SEM (cell line): ENCODE results near the gene SSMEM1.

GRCh38 chr7:129775493-129776044 lies 164.0 kb downstream of the NRF1 start:
- PRO-cap = no peak

DNA sequence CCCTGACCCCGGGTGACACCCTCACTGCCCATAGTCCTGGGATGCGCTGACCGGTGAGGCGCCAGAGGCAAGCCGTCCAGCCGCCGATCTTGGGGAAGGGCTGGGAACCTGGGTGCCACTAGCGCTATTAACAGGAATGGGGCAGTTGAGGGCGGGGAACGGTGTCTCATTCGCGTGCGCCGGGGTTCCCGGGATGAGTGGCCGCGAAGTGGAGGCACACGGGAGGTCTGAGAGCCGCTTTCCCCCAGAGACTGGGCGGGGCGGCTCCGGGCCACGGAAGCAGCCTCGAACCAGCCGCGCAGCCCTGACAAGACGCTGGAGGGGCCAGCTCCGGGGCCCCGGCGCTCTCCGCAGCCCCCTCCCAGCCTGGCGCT lies 167.5 kb downstream of the NRF1 start:
- PRO-cap = no peak

- PRO-cap = no peak
These were observed 99.3 kb downstream of the UBE2H start for GRCh38 chr7:129853281-129853982.

DNA sequence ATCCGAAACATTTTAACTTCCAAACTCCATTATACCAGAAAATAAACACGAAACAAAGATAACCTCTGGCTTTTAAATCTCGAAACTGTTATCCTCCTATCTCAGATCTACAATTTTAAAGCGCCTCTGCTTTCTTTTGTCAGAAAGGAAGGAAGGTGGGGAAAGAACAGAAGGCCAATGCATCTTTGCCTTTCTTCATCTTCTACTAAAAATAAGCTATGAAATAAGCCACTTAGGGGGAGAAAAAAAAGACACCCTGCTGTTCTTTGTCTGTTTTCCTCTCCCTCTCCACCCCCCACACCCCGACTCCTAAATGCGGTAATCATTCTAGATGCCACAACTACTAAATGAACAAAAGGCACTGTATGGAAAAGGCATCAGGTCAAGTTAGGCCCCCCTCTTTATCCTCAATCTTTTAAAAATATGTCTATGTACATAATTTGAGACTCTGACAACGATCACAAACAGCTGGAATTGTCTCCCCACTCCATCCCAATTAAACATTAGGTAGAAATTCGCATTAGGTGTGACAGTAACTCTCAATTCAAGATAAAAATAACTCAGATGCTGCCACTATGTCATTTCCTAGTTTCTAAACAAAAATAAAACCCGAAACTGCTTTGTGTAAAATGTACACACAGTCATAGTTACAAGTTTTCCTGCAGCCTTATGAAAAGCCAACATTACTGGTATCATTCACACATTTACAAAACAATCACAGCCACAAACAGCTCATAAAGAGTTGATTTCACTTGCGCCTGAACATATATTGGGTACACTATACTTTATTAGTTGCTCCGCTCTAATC lies 2.4 kb downstream of the UBE2H start:
- PRO-cap = bidirectional peak, plus-strand start at position 650 of the sequence, minus-strand start at position 498 of the sequence

- PRO-cap = no peak
These were observed 29.1 kb downstream of the ZC3HC1 start for GRCh38 chr7:130022076-130022496.

GRCh38 chr7:130135626-130136243 lies 65.4 kb downstream of the KLHDC10 start:
- PRO-cap = no peak

DNA sequence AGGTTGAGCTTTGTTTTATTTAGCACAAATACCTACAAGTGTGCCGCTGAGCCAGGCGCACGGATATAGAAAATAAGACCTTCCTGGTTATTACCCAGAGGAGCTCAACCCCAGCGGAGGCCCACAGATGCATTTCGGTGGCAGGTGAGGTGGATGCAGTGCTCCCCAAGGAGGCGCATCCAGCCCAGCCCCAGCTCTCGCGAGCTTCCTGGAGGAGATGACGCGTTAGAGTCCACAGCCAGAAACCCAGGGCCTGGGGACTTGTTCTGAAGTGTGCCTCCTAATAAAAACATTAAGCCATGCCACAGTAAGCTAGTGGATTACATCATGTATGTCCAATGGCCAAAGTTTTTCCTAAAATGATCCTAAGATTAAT lies 923 bp upstream of the TMEM209 start:
- PRO-cap = no peak

DNA sequence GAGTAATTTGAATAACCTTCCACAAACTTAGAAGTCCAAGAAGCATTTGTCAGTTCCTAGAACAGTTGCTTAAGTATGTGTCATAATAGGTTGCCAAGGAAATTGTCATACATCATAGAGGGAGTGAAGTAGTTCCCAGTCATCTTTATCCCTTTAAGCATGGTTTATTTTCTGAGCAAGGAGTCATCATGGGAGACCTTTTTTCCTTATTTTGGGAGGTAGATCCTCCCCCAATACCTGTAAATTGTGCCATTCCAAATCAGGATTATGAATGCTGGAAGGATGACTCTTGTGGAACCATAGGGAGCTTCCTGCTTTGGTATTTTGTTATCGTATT lies at the start of gene SSMEM1:
TSS of gene SSMEM1 (plus strand) at position 138 of the 337 bp plus-strand sequence.
- PRO-cap = no peak

DNA sequence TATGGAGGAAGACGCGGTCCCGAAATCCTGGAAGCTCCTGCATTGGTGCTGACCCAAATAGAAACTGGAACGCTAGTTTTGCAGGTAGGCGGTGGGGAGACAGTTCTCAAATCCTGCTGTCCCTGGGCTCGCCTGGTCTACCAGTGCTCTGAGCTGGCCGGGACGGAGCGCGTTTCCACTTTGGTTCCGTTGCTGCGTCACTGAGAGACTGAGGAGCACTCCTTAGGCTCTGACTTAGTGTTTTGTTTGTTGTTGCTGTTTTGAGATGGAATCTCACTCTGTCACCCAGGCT lies 15.3 kb downstream of the CPA4 start:
- PRO-cap = no peak

DNA sequence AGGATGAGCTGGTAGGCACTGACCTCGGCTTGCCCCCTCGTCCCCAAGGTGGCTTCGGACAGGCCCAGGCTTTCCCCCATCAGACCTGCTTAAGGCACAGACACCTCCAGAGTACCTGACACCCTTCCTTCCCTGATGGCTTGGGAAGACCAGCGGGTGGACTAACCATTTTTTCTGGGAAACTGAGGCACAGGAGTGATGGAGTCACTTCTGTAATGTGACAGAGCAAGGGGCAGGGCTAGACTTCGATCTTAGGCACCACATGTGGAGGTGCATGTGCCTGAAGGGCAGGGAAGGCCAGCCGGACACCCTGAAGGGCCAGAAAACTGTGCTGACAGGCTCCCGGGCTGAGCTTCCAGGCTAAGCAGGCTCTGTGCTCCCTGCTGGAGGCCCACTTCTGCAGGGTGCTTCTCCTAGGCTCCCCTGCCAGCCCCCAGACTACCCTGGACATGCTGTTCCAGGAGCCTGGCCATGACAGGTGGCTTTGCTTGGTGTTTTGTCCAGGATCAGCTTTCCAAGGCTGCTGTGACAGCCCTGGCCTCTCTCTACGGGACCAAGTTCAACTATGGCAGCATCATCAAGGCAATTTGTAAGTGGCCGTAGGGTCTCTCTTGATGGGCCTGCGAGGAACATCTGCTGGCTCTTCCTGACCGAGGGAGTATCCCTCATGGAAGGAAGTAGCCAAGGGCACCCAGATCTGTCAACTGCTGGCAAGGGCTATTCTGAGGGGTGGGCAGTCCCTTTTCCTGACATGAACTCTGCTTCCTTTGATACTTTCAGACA lies 5.2 kb downstream of the CPA1 start:
- PRO-cap = no peak

GRCh38 chr7:130493878-130494308 lies 2.0 kb downstream of the MEST start:
- PRO-cap = no peak

DNA sequence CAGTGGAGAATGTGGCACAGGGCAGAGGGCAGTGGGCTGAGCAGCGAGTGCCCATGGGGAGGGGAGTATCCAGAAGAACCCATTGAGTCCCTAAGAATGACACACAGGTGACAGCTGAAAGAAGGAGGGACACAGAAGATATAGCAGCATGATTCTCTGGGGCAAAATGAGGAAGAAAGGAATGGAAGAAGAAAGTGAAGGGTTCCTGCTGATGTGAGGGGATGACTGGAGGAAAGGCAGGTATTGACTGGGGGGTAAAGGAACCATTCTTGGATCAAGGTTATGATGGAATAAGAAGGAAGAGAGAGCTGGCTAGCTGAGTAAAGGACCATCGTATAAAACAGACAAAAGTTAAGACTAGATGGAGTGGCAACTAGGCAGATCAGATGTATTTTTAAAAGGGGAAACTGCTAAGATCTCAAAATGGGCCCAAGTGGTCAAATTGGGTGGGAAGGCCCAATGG lies 25.1 kb downstream of the MEST start:
- PRO-cap = no peak

- PRO-cap = no peak
These were observed 34.0 kb downstream of the MEST start for GRCh38 chr7:130525906-130526238.

DNA sequence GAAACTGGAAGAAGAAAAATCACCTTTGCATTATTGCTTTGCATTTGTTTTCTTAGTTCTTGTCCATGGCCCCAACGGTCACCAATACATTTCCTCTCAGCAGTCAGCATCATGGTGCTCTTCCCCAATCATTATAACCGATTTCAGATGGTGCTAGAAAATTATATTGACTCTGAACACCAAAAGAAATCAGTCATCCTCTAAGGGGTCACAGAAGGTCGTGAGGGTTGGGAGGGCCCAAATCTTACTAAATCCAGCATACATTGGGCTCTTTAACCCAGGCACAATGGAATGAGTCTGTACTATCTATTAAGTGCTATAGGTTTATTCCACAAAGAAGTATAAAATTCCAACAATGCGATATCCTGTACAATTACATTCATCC lies 142.6 kb upstream of the KLF14 start:
- PRO-cap = no peak

DNA sequence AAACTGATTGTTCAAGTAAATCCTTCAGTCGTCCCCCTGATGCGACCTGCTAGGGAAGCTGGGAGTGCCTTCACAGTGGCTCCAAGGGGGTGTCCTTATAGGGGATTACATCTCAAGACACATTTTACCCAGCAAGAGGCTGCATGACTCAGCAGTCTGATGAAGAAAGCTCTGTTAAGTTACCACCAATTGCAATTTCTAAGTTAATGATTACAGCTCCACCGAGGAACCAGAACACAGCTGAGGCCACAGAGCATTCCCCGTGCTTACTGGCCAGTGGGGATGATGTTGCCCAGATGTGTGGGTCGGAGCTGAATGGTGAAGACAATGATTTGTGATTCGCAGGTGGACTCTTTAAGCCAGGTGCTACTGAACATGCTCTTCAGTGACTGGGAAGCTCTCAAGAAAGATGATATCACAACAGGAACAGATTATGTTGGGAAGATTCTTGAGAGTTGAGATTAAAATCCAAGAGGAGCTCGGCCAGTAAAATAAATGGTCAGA lies 151.1 kb upstream of the KLF14 start:
- PRO-cap = no peak

DNA sequence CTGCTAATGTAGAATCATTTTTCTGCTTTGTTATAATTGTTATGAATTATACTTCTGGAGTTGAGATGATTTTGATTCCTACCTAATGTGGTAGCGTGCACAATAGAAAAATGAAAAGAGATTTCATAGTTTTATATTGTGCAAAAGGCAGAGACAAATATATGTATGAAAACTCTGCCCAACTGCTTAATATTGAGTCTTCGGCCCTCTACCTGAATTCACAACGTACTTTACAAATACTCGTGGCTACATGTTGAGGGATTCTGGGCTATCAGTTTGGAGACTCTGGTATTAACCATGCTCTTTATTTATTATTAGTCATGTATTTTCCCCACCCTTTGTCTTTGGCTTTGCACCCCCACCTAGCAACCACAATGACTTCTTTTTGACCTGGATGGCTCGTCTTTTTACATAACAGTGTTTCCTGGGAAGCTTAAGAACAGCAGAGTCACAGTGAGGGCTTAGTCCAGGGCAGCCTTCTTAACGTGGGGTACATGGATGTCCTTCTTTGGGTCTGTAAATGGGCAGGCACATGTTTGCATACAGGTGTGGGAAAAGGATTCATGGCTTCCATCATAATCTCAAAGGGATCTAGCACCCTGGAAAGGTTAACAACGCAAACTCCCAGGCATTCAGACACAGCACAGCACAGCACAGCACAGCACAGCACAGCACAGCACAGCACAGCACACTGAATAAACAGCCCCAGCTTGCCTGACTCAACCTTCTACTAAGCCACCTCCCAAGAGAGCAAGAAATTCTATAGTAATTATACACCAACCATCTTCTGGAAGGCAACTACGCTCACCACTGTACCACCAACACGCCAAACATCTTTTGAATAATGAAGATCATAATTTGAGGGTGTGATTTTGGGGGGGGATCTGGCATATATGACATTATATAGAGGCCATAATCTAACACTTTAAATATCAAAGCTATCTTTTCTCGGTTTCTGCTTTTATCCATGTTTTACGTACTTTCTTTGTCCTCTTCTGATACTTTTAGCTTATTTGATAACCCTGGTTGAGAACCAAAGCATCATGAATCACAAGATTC lies 177.0 kb upstream of the KLF14 start:
- PRO-cap = no peak

DNA sequence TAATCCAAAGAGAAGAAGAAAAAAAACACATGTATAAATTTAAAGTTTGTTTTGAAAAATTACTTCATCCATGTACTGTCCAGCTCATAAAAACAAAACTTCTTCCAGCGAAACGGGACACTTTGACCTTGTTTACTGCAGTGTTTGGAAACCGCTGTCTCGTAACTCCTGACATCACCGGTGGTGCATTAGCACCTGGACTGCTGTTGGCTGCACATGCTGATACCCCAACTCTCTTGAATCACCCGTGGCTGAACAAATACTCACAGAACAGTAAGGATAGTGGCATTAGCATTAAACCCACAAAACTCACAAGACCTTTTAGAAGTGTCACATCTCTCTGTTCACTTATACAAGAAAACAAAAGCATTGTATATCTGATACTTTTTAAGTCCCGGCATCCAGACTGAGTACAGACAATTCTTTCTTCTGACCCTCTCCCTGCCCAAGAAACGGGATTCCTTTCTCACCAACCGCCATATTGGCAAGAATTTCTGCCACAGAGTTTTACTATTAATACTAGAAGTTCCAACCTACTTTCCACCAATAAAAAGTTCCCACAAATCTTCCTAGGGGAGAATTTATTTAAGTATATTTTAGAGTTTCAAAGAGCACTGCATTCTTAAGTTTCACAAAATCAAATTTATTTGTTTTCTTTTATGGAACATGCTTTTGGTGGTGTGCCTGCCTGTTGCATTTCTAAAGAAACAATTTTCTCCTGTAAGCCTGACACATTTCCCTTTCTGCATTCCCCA lies 208.3 kb upstream of the KLF14 start:
- PRO-cap = no peak

- PRO-cap = no peak
These were observed 213.8 kb upstream of the KLF14 start for GRCh38 chr7:130947697-130948373.

GRCh38 chr7:130961048-130961822 lies 227.2 kb upstream of the KLF14 start:
- PRO-cap = bidirectional peak, plus-strand start at chr7:130961449, minus-strand start at chr7:130961259

DNA sequence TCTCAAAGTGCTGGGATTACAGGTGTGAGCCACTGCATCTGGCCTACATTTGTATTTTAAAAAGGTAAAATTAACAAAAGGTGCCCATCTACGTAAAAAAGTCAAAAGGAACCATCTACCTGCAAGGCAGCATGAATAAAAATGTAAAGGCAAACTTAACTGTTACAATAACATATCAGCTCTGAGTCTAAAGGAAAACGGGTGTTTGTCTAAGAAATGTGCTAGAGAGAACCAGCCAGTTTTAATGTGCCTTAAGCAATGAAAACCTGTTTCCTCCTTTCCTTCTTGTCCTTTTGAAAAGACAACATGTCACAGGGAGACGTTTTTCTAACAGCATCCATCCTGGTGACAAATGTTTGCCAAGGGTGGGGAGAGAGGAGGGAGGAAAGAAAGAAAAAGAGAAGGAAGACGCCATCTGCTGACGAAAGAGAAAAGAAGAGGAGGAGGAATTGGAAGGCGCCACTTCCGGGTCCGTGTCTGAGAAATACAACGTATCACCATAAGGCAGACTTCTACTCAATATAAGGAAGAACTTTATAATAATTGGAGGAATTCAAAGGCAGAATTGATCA lies 273.3 kb upstream of the KLF14 start:
- PRO-cap = unidirectional peak, plus-strand start at position 462 of the sequence